Right common carotid artery plus branches (tissue), 1 donor: ENCODE measurements around a stretch of chr1.

GRCh38 chr1:196907878-196908227, 20.0 kb downstream of the CFHR4 start:
- PRO-cap = no peak

- PRO-cap = no peak
Observed at GRCh38 chr1:197066316-197066627, 788 bp downstream of the F13B start.

GRCh38 chr1:197599916-197600740, 175.2 kb downstream of the DENND1B start:
- PRO-cap = no peak

DNA sequence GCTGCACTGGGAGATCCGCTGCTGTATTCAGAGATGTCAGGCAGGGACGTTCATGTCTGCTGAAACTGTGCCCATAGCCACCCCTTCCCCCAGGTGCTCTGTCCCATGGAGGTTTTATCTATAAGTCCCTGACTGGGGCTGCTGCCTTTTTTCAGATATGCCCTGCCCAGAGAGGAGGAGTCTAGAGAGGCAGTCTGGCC, 18.5 kb upstream of the C1orf53 start:
- PRO-cap = no peak

GRCh38 chr1:198158623-198159627, 2.1 kb downstream of the NEK7 start:
- PRO-cap = bidirectional peak, plus-strand start at chr1:198159242, minus-strand start at chr1:198159144

- PRO-cap = no peak
Observed at GRCh38 chr1:198199071-198199812, 42.4 kb downstream of the NEK7 start.

DNA sequence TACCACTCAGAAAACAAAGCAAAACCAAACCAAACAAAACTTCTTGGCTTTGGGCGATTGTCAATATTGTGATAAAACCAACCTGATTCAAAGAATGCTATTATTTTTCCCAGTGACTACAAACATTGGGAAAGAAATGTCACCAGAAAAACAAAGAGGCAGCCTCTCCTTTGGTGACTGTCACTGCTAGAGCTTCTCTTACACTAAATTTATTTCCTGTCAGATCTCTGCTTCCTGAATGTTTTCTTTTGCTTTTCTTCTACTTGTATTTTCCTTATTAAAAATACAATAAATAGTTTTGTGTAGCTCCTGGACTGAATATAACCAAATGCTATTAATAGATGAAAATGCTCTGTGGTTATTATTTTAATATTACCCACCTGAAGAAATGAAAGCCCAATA, 5.7 kb downstream of the ATP6V1G3 start:
- PRO-cap = no peak

DNA sequence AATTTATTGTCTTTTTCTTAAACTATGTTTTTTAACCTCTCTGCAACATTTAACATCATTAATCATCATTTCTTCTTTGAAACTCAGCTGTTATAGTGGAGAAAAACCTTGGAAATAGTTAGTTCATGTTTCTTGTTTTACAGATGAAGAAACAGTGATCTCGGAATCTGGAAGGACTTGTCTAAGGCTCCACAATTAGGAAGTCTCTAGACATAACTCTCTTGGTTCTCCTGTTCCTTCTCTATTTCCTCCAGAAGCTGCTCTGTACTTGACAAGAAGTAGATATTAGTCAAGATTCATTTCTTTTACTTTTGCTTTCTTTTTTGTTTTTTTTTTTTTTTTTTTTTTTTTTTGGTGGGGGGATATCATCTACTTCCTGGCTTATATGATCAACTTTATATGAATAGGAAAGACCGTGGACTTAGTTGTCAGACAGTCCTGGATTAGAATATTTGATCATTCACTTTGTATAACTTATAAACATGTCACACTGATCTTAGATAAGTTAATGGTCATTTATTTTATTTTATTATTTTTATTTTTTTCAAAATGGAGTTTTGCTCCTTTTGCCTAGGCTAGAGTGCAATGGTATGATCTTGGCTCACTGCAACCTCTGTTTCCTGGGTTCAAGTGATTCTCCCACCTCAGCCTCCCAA, 25.9 kb upstream of the PTPRC start:
- PRO-cap = no peak

GRCh38 chr1:198633435-198633951, 5.3 kb upstream of the PTPRC start:
- PRO-cap = no peak

DNA sequence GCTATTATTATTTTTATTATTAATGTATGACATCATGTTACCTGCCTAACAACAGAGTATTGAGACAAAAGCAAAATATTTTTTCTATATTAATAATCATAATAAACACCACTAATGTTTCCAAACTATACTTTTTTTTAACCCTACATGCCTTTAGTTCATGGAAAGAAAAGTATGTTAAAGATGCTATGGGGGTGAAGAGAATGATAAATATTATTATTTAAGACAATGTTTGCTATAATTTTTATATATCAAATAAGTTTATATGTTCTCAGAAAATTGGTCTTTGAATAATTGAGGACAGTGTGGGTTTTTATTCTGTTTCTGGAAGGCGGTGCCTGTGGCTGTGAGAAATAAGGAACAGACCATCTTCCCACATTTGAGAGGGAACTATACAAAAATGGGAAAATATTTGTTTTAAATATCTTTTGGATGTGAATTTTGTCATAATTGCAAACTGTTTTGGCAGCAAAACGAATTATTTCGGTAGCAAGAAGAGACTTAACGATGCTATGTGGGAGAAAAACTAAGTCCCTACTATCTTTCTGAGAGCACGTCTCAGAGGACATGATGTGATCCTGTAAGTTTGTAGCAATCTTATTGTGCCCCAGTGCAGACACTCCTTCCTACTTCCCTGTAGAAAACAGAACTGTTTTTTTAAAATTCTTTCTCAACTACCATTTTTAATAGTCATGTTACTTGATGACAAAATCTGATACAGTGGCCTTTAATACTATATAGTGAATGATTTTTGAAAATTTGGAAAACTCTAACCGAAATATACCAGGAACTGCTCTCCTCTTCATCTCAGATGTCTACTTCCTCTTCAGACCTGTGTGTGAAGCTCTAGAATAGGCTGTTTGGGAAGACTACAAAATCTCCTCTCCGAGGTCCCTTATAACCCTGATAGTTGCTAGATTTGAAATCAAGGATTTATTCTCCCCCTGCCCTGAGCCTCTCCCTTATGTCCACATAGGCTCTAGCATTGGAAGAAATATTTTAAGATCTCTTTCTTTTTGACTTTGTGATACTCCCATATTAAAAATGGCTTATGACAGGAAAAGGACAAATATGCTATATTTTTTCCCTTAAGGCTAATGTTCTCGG, 25.4 kb downstream of the PTPRC start:
- PRO-cap = no peak

DNA sequence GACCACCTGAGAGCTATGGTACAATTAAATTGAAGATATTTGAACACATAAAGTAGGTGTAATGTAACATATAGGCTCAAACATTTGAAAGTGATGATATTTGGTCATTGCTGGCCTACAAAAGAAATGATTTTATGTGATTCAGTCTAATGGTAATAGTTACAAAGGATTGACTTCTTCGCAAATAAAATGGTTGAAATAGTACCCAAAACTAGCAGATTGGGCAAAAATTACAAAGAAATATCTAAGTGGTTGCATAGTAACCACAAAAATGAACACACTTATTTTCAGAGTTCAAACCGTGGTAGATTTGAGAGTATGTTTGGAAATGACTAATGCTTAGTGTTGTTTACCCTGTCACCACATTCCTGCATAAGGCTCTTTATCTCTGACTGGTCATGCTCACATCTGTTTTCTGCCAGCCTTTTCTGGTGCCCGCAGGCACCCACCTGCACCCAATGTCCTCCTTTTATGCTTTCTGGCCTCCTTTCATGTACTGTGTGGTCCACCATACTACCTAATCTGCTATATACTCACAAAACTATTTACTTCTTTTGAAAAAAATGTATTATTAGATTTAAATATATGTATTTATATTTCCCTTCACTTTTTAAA, 30.2 kb downstream of the PTPRC start:
- PRO-cap = no peak

DNA sequence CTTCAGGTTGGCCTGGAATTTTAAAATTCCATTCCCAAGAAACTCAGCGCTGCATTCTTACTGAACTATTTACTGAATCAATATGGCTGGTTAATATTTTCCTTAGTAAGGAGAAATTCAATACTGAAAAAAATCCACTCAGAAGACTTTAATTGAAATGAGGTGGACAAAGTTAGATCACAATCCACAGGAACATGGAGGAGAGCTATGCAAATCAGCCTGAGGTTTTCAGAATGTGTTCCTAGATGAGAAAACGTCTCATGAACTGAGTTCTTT, 578.8 kb upstream of the NR5A2 start:
- PRO-cap = no peak

DNA sequence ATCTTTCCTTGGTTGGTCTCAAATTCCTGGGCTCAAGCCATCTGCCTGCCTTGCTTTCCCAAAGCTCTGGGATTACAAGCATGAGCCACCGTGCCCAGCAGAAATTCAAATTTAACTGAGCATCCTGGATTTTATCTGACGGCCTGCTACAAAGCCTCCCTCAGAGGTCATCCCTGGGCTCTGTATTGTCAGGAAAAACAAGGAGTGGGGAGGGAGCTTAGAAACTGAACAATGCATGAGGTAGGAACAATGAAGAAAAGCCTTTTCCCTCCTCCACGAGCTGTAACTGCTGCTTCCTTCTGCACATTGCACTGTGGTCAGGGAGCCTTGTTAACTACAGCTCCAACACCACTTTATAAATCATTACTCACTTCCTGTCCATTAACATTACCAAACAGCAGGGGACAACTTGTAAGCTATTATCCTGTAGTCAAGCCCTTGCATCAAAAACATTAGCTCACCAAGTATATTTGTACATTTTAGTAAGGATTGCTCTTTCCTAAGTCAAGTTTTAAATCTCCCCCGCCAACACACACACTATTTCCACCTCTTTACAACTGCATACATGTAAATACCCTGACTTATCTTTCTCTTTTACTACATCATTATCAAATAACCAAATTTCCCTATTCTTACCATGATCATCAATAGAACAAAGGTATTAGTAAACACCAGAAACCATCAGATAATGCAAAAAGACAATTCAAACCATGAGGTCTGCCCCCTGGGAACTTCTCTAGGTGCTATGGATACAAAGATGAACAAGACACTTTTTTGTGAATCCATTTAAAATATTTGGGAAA, 335.9 kb upstream of the NR5A2 start:
- PRO-cap = no peak

GRCh38 chr1:200048060-200048693, 20.7 kb downstream of the NR5A2 start:
- PRO-cap = no peak

- PRO-cap = no peak
Observed at GRCh38 chr1:200233402-200233918, 176.4 kb downstream of the ZNF281 start.

GRCh38 chr1:200296140-200296704, 113.6 kb downstream of the ZNF281 start:
- PRO-cap = no peak

GRCh38 chr1:200302943-200303418, 106.9 kb downstream of the ZNF281 start:
- PRO-cap = no peak

GRCh38 chr1:200352039-200352542, 57.7 kb downstream of the ZNF281 start:
- PRO-cap = no peak

- PRO-cap = no peak
Observed at GRCh38 chr1:200364020-200364926, 45.6 kb downstream of the ZNF281 start.

- PRO-cap = no peak
Observed at GRCh38 chr1:200368176-200368656, 41.6 kb downstream of the ZNF281 start.